H4 (cell line): ENCODE data around the gene SURF1.

GRCh38 chr9:132282647-132283180, 72.1 kb downstream of the SETX start:
- RAMPAGE, long total RNA = no peak

DNA sequence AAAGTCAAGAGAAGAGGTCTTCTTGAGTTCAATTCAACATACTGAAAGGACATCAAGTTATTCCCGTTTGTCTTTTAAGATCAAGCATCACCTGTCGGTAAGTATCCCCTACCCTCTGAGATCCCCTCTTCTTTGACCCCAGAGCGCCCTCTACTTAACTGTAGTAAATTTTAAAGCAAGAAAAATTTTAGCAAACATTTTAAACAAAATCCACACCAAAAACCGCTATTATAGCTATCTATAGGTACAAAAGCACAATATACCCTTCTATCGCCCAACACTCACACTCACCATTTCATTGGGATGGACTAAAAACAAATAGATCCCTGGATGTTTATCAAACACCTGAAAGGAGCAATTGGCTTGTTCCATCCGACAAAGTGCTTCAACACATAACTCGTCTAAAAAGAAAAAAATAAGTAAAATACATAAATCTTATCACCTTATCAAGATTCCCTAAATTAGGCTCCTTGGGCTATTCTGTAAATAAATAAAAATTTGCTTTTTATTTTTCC, 12.3 kb downstream of the SETX start:
- RAMPAGE, long total RNA = no peak

DNA sequence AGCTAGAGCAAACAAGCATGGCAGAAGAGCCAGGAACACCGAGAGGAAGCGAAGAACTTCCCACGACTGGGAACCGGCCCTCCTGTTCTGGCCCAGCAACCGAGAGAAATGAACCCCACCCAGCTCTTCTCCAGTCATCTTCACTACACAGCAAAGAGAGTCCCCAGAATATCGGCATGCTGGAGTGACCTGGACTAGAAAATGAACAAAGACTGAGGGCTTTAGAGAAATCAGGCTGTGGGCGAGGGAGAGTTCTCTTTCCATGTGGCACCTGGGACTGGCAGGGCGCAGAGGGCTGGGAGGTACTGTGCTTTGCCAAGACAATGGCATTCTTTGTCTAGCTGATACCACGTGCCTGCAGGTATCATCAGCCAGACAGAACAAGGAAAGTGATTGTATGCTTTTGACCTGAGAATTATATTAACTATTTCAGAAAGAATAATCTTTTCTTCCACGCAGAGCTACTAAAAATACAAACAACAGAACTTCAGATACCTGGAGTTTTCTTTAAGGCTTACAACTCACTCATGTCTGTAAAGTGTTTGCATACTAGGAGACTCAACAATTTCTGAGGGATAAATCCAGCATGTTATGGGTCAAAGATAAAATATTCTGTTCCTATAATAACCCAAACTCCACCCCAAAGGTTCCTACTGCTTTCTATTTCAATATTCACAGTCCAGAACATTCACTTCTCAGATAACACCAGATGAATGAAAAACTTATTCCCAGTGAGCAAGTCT, 30.4 kb downstream of the DDX31 start:
- RAMPAGE, long total RNA = no peak

DNA sequence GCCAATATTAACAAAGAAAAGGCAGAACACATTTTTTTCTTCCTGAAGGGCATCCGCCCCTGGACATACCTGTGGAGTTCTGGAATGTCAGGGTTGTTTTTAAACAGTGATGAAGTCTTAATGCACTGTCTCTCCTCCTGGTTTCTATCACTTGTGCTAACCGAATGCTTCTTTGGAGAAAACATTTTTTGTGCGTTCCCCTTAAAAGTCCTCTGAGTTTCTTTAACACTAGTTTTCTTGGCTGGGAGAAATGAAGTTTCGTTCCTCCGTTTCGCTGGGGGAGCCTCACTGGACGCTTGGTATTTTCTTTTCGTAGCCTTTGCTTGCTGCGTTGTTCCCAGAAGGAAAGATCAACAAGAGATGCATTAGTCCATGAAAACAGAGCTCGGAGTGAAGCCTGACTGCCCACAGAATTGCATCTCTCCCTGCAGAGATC, 7.4 kb downstream of the DDX31 start:
- RAMPAGE, long total RNA = no peak

DNA sequence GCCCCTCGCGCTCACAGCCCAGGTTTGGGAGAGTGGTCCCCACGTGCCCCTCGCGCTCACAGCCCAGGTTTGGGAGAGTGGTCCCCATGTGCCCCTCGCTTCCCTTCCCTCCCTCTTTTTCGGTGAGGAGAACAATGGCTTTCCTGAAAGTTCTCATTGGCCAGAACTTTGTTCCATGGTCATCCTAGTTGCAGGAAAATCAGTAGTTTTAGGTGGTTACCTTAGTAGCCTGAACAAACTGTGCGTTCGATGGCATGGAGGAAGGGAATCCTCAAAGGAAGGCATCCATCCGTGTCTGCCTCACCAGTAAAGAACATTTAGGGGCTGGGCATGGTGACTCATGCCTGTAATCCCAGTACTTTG, 46.5 kb downstream of the GTF3C4 start:
- RAMPAGE, long total RNA = no peak

DNA sequence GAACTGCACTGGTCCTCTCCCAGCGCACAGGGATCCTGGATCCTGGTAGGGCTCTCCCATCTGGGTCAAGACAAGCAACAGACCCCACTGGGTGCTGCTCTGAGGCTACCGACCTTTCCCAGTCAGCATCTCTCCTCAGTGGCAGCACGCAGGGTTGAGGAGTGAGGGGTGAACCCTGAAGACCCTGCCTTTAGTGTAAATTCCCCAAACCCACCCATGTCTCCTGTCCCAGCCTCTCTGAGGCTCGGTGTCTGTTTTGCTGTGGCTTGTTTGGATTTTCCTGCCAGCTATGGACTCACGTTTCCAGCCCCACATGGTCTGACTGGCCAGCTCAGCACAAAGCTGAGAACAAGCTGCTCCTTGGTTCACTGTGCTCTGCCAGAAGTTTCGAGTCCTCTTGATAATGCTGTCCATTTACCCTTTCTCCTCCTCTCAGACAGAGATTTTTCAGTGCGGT, 80.0 kb downstream of the AK8 start:
- RAMPAGE, long total RNA = no peak

DNA sequence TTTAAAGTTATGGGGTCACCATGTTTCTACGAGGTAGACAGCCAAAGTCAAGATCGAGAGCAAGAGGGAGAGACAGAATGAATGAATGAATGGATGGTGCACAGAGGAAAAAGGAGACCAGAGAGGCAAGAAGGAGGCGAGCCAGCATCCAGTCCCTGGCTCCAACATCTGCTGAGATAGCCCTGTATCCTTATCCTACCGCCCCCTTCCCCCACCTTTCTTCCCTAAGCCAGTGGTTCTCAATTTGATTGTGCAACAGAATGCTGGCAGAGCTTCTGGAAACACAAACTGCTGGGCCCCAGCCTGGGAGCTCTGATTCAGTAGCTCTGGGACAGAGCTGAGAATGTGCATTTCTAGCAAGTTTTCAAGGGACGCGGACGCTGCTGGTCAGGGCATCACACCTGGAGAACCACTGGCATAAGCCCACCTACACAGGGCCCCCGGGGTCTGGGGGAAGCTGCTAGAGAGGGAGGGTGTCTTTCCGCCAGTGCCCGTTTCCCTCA, 21.1 kb downstream of the AK8 start:
- RAMPAGE, long total RNA = no peak

- RAMPAGE, long total RNA = no peak
These were observed 6.8 kb downstream of the AK8 start for GRCh38 chr9:132871093-132871910.

GRCh38 chr9:133022997-133023842, 7.6 kb upstream of the GTF3C5 start:
- RAMPAGE, long total RNA = no peak

- RAMPAGE, long total RNA = no peak
These were observed 5.1 kb downstream of the CEL start for GRCh38 chr9:133066725-133067527.

DNA sequence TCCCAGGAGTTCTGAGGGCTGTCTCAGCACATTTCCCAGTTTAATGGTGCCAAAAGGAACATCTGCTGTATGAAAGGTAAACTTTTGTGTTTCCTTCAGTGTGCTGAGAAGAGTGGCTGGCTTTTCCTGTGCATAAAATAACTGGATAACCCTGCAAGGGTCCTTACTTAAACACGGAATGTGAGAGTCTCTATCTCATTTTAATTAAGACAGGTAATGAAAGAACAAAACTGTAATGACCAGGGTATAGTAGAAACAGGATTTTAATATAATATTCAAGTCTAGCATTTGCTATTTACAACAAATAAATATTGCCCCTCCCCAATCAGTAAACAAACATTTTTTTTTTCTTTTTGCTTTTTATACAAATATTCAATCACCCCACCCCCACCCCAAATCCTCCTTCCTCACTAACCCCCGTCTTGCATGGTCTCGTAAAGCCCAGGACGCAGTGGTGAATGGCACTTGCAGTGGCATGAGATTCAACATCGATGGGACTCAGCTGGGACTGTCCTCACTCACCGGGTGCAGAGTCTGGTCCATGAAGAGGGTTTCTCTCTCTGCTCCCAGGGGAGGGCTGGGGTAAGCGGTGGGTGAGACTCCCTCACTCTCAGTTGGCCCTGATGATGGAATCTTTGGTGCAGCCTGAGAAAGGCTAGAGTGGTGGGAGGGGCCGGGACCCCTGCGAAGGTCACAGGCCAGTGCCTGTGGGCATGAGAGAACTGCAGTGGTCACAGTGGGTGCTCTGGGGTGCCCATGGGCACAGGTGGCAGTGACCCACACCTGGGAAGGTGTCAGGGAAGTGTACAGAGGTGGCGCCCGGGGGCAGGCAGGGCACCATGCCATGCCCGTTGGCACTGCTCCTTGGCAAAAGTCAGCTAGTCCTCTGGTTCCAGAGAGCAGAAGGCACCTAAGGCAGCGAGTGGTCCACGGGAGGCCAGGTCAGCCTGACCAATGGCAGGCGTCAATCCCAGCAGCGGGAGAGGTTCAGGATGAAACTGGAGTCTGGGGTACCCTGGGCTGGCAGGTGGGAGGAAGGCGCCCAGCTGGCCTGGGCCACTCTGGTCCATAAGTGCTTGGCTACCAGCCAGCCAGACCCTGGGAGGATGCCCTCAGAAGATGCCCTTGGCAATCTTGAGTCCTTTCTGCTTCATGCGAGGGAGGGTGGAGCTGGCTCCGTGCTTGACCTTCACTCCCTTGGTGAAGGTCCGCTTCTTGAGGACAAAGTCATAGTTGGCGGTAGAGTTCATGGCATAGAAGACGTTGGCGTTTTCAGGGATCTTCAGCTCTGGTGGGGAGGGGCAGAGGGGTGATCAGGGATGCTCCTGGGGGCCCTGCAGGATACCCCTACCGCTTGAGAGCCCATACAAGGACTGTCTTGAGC, 23.1 kb downstream of the RALGDS start:
- RAMPAGE, long total RNA = no peak

DNA sequence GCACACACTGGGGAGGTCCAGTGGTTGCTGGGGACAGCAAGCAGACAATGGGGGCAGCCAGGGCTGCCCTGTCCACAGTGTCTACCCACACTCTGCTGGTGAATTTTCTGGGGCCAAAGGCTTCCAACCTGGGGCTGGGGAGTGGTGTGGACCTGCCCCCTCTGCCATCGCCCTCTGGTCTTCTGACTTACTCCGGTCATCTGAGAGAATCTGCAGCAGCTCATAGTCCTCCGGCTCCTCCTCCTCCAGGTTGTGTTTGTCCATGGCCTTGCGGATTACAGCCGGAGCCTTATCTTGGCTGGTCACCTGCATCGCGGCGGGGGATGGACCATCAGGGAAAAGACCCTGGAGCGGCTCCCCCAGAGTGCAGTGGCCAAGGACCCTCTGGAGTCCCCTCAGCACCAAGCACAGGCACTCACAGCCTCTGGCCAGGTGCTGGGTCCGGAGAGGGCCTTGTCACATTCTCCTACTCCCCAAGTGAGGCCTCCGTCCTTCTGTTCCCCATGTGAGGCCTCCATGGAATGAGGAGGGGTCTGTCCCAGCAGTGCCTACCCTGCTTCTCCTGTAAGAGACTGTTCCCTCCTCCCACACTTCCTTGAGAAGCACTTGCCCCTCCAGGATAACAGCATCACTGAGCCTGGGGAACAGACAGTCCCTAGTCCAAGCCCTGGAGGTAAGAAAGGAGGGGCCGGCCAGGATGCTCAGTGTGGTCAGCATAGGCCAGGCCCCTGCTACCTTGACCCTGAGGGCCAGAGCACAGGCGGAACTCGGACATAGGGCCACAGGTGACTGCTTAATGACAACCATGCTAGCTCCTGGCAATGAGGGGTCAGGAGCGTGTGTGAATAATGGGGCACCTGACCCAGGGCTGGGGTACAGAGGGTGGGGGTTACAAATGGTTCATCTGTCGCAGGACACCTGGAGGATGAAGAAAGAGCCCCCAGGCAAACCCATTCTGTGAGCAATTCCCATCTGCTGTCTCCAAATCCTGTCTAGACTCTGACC, 20.7 kb downstream of the RALGDS start:
- RAMPAGE, long total RNA = no peak

- RAMPAGE, long total RNA = no peak
These were observed 6.3 kb downstream of the RALGDS start for GRCh38 chr9:133114447-133115362.

- RAMPAGE, long total RNA = no peak
These were observed 21.0 kb downstream of the GBGT1 start for GRCh38 chr9:133142638-133143197.

- RAMPAGE, long total RNA = no peak
These were observed 10.4 kb downstream of the GBGT1 start for GRCh38 chr9:133153064-133153998.

DNA sequence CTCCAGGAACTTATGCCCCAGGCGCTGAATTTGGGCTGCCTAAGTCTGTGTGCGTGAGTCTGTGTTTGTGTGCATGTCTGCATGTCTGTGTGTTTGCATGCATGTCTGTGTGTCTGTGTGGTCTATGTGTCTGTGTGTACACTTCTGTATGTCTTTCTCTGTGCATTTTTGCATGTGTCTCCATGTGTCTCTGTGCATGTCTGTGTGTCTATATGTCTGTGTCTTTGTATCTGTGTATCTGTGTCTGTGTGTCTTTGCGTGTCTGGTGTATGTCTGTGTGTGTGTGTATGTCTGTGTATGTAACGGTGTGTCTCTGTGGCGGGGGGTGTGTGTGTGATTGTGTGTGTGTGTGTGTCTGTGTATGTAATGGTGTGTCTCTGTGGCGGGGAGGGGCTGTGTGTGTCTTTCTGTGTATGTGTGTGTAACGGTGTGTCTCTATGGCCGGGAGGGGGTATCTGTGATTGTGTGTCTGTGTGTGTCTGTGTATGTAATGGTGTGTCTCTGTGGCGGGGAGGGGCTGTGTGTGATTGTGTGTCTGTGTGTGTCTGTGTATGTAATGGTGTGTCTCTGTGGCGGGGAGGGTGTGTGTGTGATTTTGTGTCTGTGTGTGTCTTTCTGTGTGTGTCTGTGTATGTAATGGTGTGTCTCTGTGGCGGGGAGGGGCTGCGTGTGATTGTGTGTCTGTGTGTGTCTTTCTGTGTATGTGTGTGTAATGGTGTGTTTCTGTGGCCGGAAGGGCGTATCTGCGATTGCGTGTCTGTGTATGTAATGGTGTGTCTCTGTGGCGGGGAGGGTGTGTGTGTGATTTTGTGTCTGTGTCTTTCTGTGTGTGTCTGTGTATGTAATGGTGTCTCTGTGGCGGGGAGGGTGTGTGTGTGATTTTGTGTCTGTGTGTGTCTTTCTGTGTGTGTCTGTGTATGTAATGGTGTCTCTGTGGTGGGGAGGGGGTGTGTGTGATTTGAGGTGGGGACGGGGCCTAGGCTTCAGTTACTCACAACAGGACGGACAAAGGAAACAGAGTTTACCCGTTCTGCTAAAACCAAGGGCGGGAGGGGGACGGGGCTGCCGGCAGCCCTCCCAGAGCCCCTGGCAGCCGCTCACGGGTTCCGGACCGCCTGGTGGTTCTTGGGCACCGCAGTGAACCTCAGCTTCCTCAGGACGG, 45.9 kb upstream of the OBP2B start:
- RAMPAGE, long total RNA = no peak

DNA sequence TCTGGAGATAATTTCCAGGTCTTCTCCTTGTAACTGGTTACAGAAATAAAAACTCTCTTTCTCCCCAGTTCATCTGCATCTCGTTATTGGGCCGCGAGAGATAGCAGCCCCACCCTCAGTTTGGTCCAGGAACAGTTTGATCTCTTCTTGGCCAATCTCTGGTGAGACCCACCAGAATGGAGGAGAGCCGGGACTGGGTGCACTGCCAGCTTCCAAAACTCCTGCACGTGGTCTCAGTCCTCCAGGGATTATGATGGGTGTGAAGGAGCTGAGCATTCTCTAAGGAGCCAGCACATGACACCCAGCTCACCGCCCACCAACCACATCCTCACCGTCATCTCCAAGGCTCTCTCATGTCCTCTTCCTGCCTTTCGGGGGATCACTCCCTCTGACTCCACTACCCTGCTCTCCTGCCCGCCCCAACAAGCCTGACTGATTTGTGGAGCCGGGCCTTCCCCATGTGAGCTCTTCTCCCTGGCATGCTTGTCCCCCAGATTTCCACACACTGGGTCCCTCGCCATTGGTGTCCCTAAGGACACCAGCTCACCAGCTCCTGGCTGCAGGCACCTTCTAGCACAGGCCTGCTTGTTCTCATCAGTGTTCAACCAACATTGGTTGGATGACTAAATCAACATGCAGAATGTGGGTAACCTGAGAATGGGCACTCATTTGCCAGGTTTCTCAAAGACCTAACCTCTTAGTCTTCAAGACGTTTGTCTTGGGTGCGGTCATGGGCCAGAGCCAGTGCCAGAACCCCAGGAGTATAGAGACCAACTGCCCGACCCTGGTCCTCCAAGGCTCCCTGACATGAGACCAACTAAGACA, 62.9 kb downstream of the SURF6 start:
- RAMPAGE, long total RNA = no peak

DNA sequence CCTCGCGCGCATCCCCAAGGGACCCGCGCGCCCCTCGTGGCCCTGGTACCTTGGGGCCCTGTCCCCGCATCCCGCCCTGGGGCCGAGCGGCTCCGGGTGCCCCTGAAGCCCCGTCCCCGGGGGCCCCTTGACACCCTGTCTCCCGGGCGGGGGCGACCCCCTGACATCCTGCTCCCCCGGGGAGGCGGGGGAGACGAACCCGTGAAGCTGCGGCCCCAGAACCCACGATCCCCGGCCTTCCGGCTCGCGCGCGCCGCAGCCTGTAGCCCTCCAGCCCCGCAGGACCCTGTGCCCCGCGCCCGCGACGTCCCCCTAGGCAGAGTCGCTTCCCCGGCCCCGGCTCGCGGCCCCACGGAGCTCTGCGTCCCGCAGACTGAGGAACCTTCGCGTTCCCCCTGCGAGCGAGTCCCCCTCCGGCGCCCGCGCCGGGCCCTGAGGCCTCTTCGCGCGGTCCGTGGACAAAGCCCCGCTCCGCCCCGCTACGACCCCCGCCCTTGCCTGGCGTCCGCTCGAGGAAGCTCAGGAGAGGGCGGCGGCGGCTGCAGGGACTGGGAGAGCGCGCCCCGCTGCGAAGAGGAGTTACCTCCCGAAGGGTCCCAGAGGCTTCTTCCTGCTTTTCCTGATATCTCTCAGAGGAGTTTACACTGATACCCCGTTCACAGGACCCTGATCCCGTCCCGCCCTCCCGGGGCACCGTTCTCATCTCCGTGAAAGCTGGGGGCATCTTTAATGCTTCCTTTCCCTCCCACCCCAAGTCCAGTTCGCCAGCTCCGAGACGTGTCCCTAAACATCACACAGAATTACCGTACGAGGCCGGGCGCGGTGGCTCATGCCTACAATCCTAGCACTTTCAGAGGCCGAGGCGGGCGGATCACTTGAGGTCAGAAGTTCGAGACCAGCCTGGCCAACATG, 60.4 kb downstream of the SURF6 start:
- RAMPAGE, long total RNA = no peak

DNA sequence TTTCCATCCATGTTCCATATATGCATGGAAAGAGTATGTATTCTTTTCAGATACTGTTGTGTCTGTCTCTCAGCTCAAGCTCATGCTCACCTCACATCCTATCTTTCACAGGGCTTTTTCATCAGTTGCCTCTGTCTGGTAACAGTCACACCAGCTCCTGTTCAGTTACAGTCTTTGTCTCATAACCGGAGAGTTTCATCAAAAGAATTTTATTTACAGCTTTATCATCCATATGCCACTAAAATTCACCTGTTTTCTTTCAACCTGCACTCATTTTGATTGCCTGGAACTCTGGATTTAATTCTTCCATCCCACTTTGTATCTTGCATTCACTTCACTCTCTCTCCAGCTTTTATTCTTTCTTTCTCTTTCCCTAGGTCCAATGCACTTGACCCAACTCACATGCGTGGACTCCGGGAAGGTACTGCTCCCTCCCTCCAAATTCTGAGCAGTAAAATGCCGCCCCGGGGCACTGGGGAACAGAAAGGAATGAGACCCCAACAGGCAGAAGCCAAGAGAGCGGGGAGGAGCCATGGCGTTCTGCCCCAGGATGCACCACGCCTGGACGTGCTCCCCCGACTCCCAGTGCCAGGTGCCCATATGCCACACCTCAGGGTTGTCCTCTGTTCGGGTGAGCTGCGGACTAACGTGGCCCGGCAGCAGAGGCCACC, 5.0 kb downstream of the SURF6 start:
- RAMPAGE, long total RNA = no peak

DNA sequence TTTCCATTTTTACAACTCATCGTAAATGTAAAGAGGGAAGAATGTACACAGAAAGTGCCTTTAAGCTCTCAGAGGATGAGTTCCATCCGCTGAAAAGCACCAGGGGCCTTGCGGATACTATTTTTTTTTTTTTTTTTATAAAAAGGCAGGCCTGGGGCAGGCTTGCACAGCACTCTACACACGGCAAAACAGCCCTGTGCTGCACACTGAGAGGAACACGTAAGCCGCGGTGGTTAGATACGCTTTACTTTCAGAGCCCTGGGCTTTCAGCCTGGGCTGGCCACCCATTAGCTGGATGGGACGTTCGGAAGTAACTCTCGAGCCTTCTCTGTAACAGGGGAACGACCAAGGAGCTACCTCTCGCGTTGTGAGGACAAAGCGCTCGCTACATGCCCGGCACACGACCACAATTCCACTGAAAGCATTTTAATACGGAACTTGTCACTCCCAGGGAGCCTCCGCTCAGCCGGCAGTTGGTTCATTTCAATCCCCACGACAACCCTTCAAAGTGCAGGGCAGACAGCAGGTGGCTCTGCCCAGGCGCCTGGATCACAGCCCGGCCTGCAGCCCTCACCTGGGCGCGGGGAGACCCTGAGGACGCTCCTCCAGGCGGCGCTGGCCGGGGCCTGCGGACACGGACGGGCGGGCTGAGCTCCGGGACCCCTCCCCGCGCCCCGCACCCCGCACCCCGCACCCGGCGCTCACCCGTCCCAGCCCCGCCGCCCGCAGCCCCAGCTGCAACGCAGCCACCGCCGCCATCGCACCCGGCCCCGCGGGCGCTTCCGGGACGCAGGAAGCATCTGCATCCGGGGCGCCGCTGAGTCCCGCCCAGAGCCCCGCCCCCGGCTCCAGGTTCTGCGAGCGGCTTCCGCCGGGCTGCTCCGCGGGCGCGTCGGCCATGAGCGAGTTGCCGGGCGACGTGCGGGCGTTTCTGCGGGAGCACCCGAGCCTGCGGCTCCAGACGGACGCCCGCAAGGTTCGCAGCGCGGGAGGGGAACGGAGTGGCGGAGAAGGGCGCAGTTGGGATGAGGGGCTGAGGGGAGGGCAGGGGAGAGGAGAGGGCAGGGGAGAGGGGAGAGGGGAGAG, at the start of gene SURF1:
Gene SURF1, minus strand, starts transcription at position 793 of the 1,086 bp plus-strand sequence.
- RAMPAGE, long total RNA = start-site peak on the plus strand centred at position 879 of the sequence, 34 bp wide, 256 reads